Monocyte (primary cell): ENCODE results near the genes GMPPB, RBM5 and GNAT1.

GRCh38 chr3:48683103-48683894, 2.4 kb downstream of the NCKIPSD start:
- PRO-cap, 2 experiments = no peak in any of the 2 experiments

DNA sequence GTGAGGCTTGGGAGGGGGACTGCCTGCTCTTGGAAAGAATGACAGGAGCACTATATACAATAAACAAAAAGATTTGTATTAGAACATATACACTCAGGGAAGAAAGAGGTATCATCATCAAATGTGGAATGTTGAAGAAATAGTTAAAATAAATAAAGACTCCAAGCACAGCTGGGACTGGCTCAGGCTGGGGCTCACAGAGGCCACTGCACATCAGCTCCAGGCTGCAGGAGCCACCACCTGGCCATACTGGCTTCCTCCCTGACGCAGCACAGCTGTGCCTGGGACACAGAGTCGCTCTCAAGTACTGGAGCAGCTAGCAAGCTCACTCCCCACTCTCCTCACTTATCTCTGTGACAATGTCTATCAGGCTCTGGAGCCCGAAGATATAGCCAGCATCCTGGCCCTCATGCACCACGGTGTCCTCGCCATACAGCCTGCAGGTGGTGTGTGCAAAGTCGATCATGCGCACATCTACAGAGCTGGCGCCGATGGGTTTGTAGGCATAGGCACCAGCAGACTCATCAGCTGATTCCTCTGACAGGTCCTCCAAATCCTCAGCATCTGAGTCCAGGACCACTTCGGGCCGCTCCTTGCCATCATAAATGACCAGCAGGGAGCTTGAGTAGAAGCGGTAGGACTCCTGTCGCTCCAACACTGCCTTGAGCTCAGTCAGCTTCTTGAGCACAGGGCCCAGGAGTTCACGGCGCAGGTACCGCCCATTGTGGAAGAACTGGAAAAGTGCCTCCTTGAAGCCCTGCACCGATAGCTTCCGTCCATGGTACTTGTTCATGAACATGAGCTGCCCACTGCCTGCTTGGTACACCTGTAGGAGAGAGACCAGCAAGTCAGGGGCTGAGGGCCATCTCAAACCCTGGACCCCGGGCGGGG, 2.5 kb upstream of the NCKIPSD start:
- PRO-cap, 2 experiments = peak in 2 of 2 experiments; most common minus-strand start position 274 of the sequence (in 1)

GRCh38 chr3:48739011-48739825, 22.2 kb upstream of the IP6K2 start:
- PRO-cap, 2 experiments = no peak in any of the 2 experiments

DNA sequence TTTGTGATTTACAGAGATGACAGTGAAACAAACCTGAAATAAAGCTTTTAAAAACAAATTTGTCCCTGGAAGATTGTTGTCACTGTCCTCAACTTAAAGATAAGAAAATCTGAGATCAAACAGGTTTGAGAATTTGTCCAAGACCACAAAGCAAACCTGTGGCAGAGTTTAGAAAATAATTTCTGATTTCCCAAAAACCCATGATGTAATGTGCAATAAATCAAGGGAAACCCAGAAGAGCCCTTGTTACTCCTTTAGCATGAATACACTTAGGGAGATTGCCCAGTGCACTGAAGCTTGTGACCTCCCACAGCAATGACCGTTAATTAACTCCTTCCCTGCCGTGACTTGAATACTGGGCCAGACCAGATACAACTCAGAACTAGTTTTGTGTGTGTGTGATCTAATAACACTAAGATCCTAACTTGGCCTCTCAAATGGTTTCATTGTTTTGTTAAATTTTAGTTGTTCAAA, 2.6 kb downstream of the PRKAR2A start:
- PRO-cap, 2 experiments = peak in 1 of 2 experiments; most common minus-strand start position 321 of the sequence (in 1)

- PRO-cap, 2 experiments = no peak in any of the 2 experiments
Observed at GRCh38 chr3:48991135-48991871, 1.3 kb downstream of the P4HTM start.

DNA sequence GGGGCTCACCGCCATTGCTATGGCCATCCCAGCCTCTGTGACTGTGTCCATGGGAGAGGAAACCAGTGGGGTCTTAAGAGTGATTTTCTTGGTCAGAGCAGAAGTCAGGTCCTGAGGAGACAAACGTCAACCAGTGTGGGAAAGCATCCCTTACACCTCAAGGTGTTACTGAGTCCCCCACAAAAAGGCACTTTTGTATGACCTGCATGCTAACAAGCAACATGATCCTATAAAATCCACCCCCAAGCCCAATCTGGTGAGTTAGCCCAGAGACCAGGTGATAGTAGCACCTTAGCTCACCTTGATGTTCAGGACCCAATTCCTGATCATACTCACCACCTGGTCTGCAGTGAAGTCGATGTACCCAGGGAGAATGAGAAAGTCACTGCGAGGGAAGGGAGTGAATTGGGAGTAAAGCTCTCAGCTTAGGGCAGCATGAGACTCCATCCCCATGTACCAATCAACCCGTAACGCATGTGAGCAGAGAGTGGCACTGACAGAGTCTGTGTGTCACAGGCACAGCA, 714 bp downstream of the IMPDH2 start:
- PRO-cap, 2 experiments = peak in 1 of 2 experiments; most common plus-strand start position 343 of the sequence (in 1); most common minus-strand start position 304 of the sequence (in 1)

DNA sequence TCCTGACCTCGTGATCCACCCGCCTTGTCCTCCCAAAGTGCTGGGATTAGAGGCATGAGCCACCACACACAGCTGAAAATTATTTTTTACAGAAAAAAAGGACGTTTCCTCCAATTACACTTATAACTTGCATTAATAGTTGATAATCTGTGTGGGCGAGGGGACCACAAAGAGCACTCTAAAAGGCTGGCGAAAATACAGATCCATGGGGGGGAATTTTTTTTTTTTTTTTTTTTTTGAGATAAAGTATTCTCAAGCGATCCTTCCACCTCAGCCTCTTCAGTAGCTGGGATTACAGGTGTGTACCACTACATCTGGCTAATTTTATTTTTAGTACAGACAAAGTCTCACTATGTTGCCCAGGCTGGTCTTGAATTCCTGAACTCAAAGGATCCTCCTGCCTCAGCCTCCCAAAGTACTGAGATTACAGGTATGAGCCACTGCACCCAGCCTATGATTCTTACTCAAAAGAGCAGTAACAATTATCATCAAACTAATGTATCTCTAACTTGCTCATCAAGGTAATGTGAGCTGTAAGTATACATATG, 24.5 kb downstream of the QRICH1 start:
- PRO-cap, 2 experiments = peak in 1 of 2 experiments; most common minus-strand start position 281 of the sequence (in 1)

DNA sequence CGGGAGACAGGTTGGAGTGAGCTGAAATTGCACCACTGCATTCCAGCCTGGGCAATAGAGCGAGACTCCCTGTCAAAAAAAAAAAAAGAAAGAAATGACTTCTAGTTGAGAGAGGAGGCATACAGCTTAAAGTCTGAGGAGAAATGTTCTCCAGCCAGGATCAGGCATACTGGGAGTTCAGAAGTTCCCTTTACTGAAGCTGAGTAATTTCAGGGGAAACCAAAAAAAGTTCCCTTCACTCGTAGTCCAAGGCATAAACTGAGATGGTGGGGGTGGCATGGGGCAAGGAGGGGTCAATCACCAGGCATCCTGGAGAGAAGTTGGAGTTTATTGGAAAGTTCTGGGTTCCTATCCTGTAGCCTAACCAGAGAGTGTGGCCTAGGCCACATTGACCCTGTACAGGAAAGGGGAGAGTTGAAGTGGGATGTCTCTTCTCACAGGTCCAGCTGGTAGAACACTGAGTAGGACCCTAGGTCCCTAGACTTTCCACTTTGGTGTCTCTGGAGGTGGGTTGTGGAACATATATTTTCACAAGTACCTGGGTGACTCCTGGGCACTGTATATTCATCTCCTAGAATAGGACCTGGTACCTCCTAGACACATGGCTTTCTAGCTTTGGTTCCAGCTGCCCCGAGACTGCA, 5.8 kb downstream of the GPX1 start:
- PRO-cap, 2 experiments = no peak in any of the 2 experiments

DNA sequence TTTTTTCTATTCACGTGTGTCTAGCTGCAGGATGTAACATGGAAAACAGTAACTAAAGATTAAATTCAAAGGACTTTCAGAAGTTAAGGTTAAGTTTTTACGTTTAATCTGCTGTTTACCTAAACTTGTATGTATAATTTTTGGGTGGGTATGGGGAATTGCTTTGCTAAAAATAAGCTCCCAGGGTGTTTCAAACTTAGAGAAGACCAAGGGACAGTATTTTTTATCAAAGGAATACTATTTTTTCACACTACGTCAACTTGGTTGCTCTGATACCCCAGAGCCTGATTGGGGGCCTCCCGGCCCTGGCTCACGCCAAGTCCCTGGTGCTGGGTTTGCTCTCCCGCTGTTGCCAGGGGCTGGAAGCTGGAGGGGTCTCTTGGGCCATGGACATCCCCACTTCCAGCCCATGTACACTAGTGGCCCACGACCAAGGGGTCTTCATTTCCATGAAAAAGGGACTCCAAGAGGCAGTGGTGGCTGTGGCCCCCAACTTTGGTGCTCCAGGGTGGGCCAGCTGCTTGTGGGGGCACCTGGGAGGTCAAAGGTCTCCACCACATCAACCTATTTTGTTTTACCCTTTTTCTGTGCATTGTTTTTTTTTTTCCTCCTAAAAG, 20.6 kb upstream of the BSN start:
- PRO-cap, 2 experiments = no peak in any of the 2 experiments

DNA sequence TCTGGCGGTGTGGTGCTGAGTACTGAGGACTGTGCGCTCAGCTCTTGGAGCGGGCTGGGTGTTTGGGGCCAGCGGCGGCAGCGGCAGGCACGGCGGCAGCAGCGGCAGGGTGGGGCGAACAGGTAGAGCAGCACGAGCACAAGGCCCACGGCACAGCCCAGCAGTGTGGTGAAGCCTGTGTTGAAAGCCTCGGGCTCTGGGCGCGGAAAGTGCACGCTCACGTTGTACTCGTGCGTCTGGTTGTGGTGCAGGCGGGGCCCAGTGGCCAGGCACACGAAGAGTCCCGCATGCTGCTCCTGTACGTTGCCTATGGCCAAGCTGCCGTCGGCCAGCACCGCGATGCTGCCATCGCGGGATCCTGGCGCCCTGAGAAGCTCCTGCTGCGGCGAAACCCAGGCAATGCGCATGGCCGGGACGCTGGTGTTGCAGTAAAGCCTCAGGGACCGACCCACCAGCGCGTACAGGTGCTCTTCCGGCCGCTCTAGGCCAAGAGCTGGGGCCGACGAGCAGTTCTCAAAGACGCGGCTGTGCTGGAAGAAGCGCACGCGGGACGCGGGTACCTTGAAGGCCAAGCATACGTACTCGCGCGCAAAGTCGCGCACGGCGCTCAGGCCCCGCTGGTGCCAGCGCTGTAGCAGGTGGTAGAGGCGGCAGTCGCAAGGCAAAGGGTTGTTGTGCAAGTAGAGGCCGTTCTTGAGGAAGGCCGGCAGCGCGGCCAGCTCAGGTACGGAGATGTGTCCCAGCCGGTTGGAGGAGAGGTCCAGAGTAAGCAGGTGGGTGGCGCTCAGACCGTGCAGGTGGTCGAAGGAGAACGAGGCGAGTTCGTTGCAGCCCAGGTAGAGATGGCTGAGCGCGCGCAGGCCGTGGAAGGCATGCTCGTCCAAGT, 1.1 kb downstream of the AMIGO3 start:
- PRO-cap, 2 experiments = no peak in any of the 2 experiments

DNA sequence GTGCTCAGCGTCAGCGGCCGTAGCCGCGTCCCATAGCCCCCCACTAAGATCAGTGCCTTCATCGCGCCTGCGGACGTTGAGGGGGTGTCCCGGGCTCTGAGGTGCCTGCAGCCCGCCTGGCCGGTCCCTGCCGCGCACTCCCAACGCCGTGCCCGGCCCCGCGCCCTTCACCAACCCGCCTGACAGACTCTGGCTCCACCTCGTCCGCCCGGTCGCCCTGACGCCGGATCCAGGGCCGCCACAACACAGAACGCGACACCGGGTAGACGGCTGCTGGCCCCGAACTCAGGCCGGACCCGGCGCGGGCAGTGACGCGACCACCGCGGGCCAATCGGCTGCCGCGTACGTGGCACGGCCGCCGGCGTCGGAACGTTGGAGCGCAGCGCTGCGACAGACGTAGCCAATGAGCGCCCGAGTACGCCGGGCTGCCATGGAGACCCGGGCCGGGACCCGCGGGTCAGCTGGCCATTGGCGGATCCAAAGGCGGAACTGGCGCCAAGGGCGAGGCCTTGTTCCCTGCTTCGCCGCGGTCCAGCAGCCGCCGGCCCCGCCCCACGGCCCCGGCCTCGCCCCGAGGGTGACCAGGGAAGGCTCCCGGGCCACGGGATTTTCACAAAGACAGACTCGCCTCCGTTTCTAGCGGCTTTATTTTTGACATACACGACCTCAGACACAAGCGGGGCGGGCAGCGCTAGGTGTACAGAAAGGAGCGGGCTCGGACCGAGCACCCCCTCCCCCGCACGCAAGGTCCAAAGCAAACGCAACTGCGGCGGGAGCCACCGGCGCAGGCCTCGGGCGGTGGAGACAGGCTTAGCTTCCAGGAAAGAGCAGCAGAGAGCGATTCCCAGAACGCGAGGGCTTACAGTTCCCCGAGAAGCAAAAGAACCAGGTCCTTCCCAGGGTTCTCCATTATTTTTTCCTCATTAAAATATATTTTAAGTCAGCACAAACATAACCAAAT, at the start of gene GMPPB:
GMPPB (minus strand) TSS at position 287 of the 961 bp plus-strand sequence.
- PRO-cap, 2 experiments = peak in 2 of 2 experiments; most common plus-strand start position 584 of the sequence (in 1); most common minus-strand start position 254 of the sequence (in 1)

DNA sequence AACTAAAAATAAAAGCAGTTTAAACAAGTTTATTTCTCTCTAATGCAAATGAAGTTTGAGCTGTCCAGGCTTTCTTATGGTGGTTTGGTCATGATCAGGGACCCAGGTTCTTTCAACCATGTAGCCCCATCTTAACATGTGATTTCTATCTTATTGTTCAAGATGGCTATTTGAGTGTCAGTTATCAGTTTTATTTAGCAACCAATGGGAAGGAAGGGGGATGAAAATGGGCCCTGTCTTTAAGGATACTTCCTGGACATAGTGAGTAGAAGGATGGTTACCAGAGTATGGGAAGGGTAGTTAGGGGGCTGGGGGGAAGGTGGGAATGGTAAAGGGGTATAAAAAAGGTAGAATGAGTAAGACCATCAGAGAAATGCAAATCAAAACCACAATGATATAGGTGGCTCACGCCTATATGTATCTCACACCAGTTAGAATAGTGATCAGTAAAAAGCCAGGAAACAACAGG, 58.1 kb upstream of the RBM5 start:
- PRO-cap, 2 experiments = no peak in any of the 2 experiments

DNA sequence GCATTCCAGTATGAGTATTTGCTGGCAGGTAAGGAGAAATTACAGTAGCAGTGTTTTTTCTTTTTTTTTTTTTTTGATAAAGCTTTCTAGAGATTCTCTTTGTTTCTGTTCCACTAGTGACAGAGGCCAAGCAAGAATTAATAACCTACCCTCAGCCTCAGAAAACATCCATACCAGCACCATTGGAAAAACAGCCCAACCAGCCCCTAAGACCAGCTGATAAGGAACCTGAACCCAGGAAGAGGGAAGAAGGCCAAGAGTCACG, 31.2 kb upstream of the RBM5 start:
- PRO-cap, 2 experiments = no peak in any of the 2 experiments

DNA sequence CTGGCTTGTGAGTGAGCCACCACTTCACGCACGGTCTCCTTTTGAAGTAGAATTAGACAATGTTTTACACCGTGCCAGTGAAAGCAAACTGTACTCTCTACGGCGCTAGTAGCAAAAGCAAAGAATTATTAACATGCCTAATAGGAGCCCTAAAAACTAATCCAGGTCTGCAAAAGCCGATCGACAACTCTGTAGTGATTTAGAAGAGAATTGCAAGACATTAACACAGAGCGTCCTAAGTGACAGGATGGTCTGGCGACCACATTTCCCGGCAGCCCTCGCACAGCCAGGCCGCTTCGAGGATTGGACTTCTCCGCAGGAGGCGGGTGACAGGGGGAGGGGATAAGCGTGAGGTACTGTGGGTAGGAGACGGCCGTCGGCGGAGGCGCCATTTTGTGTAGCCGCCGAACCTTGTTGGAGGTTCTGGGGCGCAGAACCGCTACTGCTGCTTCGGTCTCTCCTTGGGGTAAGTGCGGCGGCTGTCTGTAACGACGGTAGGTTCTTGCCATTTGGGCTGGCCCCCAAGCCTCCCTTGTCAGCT, at the start of gene RBM5:
RBM5 (plus strand) TSS at position 356 of the 541 bp plus-strand sequence.
- PRO-cap, 2 experiments = peak in 2 of 2 experiments; most common plus-strand start position 356 of the sequence (in 2); most common minus-strand start position 189 of the sequence (in 1)

DNA sequence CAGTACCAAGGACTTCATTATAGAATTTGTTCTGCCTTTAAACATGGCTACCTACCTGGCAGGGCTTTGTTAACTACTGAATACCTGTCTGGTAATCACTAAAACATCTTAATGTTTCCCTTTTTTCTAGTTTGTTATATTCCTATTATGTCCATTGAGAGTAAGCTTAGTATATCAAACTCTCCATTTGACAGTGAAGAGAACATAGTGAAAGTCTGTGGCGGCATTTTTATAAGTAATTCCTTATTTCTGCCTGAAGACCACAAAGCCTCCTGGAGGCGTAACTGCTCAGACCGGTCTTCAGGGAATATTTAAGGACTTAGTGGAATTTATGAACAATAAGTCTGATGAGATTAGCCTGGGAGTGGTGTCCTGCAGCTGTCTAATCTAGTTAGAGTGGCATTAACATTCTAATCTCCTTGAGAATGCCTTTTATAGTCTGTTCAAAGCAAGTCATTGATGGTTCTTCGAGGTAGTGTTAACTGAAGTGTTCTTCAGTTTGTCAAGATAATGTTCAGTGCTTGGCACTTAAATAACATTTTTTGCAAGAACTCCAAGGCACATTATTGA, 12.1 kb downstream of the RBM5 start:
- PRO-cap, 2 experiments = peak in 1 of 2 experiments; most common plus-strand start position 347 of the sequence (in 1)

- PRO-cap, 2 experiments = no peak in any of the 2 experiments
Observed at GRCh38 chr3:50157743-50158572, 2.8 kb downstream of the SEMA3F start.

DNA sequence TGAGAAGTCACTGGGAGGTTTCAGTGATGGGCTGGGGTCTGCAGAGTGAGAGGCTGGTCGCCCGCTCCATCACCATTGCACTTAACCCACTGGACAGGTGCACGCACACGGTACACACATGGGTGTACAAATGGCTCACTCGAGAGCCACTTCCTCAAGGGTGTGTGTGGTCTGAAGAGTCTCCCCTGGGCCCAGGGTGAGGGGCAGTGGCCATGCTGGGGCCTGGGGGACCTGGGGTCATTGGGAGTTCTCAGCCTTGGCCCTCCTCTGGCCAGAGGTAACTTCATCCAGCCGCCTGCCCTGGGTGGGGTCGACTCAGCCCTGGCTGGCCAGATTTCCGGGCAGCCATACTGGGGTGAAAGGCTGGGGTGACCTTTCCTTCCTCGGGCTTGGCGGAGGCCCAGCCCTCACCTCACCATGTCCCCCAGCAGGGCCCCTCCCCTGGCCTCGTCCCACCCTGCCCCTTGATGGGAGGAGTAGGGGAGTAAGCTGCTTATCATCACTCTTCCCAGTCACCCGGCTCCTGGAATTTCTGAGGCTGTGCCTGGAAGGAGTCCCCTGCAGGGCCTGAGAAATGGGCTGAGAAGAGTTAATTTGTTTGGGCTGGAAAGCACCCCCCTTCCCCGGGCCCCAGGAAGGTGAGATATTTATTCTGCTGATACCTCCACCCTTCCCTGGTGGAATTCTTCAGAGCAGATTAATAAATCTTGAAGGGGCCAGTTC, 5.4 kb downstream of the SEMA3F start:
- PRO-cap, 2 experiments = no peak in any of the 2 experiments

GRCh38 chr3:50191187-50191790, at the start of gene GNAT1:
Gene GNAT1, plus strand, starts transcription at chr3:50191610.
- PRO-cap, 2 experiments = peak in 1 of 2 experiments; most common plus-strand start chr3:50191455 (in 1)

DNA sequence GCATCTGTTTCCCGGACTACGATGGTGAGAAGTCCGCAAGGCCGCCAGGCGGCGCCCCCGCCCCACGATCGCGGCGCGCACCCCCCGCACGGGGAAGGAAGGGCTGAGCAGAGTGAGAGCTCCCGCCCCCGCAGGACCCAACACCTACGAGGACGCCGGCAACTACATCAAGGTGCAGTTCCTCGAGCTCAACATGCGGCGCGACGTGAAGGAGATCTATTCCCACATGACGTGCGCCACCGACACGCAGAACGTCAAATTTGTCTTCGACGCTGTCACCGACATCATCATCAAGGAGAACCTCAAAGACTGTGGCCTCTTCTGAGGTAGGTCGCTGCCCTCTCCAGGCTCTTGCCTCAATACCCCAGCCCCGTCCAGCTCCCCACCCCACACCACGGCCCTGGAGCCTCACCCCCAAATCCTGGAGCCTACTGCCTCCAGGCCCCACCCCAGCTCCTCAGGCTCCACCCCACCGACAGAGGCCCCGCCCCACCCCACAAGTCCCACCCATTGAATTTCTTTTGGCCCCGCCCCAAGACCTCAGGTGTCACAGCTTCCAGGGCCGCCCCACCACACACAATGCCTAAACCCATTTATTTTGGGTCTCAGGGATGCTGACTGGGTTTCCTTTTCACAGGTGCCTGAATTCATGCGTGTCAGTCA, 3.4 kb downstream of the GNAT1 start:
- PRO-cap, 2 experiments = no peak in any of the 2 experiments

DNA sequence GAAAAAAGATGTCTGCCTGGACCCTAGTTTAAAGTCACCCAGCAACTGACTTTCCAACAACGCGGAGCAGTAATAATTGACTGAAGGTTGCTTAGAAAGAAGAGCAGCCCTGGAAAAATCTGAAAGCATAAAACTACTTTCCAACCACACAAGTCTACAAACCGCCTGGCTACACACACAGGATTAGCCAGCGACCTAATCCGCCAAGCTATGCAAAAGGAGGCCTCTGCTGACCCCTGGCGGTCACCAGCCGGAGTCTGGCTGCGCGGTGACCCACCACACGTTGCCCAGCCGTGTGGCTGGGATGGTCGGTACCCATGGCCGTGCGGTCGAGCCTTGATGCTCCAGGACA, 10.0 kb upstream of the GNAI2 start:
- PRO-cap, 2 experiments = no peak in any of the 2 experiments